HL-60 (cell line): ENCODE data around the genes MC1R and PRDM7.

GRCh38 chr16:89694313-89694847 is 7.1 kb downstream of the SPATA2L start:
- RRBS: 94% methylated on average over 6 of the region's 24 CpGs

DNA sequence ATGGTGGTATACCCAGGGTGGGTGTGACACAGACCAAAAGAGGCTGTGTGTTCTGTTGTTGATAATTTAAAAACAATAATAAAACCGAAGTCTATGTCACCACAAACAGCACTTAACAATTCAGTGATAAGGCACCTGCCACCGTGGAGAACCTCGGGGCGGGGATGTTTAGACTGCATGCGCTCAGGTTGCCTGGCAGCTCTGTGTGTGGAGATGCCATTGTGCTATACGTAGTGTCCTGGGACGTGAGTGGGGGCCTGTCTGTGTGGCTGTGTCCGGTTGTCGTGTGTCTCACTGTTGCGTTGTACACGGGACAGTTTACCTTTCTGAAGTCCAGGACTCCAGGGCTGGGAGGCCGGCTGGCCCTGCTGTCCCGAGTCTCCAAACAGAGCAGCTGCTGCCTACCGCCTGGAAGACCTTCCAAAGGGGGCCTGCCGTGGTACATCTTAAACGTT is 18.8 kb downstream of the SPIRE2 start:
- RRBS: no CpG with 5 or more reads among the region's 16 CpGs

- RRBS: 100% methylated on average over 7 of the region's 28 CpGs
These were observed 12.4 kb upstream of the MC1R start for GRCh38 chr16:89906168-89906696.

DNA sequence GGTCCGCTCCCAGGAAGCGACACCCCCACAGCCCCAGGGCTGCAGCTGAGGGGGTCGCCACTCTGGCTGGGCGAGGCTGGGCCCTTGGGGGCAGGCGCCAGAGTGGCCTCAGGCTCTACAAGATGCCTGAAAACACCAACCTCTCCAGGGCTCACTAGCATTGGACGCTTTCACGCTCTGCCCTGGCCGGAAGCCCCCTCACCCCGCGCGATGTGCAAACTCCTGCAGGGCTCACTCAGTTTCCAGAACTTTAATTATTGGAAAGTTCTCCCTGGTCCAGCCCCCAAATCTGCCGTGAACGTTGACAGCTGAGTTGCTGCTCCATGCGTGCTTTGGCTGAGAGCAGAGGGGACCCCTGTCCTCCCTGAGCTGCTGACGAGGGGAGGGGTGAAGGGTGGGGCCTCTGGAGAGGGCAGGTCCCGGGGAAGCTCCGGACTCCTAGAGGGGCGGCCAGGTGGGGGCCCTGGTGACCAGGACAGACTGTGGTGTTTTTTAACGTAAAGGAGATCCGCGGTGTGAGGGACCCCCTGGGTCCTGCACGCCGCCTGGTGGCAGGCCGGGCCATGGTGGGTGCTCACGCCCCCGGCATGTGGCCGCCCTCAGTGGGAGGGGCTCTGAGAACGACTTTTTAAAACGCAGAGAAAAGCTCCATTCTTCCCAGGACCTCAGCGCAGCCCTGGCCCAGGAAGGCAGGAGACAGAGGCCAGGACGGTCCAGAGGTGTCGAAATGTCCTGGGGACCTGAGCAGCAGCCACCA is at the start of gene MC1R:
TSS of gene MC1R (plus strand) at position 651 of the 757 bp plus-strand sequence.
- RRBS: no CpG with 5 or more reads among the region's 32 CpGs

DNA sequence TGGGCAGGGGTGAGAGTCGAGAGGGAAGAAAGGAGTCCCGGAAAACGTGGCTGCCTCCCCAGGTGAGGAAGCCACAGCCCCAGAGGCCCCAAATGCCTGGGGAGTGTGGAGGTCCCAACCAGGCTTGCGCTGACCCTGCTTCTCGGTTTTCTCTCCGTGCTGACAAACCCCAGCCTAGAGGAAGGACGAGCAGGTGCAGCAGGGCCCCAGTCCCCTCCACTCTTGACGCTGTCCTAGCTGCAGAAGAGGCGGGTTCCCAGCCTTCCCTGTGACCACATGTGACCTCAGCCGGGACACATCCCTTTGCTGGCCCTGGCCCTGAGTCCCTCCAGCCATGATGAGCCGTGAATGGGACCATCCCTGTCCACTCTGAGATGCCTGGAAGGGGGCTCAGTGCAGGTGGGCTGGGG is 2.1 kb upstream of the TUBB3 start:
- RRBS: no CpG with 5 or more reads among the region's 11 CpGs

DNA sequence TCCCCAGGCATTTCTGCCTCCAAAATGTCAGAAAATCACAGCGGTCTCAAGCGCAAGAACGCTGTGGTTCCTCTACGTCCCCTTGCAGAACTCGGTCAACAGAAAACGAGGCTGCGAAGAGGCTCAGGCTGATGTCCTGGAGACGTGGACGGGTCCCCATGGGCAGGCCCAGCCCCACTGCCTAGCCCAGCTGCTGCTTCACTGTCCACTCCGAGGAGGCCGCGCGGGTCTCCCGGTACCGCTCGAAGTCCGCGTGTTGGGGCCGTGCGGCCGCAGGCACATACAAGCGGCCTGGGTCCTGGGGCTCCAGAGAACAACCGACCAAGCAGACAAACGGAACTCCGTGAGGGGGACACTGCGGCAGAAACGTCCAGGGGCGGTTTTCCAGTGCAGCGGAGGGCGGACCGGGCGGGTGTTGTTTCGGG is 23.4 kb downstream of the DEF8 start:
- RRBS: no CpG with 5 or more reads among the region's 33 CpGs

GRCh38 chr16:90001483-90002136 is 17.6 kb downstream of the DBNDD1 start:
- RRBS: no CpG with 5 or more reads among the region's 18 CpGs

GRCh38 chr16:90020174-90020555 is 909 bp upstream of the DBNDD1 start:
- RRBS: no CpG with 5 or more reads among the region's 5 CpGs

- RRBS: no CpG with 5 or more reads among the region's 46 CpGs
These were observed at the start of gene PRDM7 for GRCh38 chr16:90077189-90078206. PRDM7 (minus strand) TSS chr16:90077331.